ENCODE results near the genes PFKL, KRTAP10-6 and KRTAP10-9.

GRCh38 chr21:43719929-43720303 is 987 bp downstream of the PDXK start:
- PRO-cap = no peak

DNA sequence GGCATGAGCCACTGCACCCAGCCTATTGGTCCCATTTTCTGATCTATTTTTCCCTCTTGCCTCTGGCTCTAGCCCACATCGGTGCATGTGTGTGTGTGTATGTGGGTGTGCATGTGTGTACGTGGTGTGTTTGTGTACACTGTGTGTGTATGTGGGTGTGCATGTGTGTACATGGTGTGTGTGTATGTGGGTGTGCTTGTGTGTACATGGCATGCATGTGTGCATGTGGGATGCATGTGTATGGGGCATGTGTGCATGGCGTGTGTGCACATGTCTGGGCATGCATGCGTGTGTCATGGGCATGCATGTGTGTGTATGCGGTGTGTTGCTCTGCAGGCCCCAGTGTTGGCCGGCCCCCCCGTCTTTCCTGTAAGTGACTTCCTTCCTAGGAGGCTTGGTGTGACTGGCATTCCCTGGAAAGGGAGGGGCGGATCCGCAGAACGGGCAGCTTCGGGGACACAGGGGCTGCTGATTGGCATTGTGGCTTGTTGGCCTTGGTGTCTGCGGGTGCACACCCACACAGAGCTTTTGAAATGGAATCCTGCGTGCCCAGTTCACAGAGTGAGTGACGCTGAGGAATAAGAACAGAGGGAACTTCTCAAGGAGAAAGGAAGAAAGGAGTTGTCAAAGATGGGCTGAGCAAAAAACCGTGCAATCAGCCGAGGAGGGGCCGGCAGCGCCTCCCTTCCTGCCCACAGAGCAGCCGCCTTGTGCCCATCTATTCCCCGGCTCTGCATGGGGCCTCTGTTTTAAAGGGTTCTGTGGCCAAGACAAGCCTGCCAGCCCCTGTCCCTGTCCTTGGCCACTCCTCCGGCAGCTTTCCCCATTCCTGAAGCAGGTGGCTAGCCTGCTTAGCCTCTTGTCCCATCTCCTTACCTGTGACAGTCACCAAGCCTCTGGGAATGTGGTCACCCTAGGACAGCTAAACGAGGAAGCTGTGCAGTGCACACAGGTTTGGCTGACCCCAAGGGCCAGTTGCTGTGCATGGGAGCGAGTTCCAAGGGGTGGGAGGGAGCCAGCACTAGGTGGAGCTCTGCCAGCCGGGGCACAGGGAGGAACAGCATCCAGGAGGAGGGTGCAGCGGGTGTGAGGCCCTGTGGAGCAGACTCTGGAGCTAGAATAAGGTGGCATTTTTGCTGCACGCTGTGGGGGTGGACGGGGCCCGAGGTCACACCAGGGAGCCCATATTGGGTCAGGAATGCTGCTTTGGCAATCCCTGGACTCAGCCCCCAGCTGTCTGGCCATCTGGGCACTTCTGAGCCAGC is 8.2 kb downstream of the PDXK start:
- PRO-cap = no peak

GRCh38 chr21:43756650-43757494 is 19.2 kb downstream of the CSTB start:
- PRO-cap = no peak

DNA sequence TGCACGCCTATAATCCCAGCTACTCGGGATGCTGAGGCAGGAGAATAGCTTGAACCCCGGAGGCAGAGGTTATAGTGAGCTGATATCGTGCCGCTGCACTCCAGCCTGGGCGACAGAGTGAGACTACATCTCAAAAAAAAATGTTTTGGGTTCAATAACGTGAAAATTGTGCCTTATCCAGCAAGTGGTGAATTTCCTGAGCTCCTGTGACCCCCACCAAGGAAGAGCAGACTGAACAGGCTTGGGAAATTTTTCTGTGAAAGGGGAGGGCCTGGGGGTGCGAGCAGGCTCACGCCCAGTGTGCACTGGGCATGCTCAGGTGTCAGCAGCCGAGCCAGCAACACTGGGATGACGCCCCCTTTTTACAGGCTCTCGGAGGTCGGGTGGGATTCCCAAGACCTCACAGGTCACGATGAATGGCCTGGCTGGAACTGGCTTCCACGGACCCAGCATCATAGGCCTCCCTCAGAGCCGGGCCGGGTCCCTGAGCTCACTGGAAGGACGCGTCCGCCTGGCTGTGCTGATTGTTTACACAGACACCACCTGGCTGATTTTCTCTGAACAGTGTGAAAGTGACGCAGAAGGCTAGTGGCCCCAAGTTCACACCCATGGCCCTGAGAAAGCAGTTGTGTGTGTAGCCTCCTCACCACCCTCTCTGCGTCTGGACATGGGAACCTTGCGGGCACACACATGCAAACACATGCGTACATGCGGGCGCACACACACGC is 9.3 kb downstream of the CSTB start:
- PRO-cap = no peak

DNA sequence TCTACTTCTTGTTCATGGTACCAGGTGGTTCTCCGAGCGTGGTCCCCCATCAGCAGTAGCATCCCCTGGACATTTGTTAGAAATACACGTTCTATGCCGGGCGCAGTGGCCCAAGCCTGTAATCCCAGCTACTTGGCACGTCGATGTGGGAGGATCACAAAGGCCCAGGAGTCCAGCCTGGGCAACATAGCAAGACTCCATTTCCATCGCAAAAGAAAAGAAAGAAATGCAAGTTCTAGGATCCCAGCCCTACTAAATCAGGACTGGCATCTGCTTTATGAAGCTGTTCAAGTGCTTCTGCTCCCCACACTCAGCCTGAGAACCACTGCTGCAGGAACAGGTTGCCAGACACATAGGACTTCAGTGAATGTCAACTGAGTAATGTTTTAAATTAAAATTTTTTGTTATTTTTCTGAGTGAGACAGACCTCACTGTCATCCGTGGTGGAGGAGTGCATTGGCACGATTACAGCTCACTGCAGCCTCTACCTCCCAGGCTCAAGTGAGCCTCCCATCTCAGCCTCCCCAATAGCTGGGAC is 880 bp downstream of the RRP1 start:
- PRO-cap = no peak

DNA sequence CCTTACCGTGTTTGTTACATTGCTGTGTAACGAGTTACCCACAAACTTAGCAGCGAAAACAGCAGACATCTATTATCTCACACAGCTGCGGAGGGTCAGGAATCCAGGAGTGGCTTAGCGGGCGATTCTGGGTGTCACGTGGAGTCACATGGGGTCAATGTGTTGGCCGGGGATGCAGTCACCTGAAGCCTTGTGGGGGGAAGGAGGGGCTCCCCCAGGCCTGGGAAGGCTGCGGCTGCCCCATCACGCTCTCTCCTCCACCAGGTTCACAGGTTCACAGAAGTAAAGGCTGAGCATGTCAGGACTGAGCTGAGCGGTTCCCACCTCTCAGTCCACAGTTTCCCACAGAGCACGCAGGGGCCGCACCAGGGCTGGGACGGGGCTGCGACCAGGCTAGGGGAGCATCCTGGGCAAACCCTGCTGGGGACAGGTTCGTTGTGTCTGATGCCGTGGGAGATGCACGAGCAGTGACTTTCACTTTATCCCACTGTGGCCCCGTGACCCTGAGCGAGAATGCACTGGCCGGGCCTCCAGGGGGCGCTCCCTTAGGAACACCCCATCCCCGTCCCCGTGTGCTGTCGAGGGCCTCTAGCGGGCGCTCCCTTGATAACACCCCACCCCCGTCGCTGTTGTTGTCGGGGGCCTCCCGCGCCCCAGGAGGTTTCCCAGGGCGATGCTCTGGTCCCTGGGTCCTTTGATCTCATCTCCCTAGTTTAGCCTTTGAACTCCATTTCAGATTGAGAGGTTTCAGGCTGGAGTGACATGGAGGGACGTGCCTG is 73.2 kb upstream of the TRAPPC10 start:
- PRO-cap = no peak

DNA sequence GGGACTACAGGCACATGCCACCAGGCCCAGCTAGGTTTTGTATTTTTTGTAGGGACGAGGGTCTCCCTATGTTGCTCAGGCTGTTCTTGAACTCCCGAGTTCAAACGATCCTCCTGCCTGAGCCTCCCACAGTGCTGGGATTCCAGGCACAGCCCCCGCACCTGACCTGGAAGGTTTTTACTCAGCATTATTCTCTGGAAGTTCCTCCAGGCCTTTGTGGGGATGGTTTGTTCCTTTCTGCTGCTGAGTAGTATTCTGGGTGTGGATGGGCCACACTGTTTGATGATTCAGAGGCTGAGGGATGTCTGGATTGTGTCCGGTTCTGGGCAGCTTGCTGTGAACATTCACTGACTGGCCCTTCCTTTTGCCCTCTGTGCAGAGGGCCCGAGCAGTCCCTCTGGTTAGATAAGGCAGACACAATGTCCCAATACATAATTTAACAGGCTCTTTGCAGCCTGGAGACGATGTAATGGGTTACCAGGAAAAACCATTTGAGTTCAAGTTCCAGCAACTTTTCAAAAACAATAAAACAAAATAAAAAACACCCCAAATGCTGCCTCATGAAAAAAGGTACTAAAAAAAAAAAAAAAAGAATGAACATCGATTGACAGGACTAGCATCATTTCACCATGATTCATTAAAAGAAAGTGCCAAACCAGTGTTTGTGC is 5.9 kb upstream of the TRAPPC10 start:
- PRO-cap = no peak

- PRO-cap = no peak
These were observed 22.6 kb downstream of the TRAPPC10 start for GRCh38 chr21:44034457-44035308.

GRCh38 chr21:44052251-44052975 is 40.3 kb downstream of the TRAPPC10 start:
- PRO-cap = no peak

DNA sequence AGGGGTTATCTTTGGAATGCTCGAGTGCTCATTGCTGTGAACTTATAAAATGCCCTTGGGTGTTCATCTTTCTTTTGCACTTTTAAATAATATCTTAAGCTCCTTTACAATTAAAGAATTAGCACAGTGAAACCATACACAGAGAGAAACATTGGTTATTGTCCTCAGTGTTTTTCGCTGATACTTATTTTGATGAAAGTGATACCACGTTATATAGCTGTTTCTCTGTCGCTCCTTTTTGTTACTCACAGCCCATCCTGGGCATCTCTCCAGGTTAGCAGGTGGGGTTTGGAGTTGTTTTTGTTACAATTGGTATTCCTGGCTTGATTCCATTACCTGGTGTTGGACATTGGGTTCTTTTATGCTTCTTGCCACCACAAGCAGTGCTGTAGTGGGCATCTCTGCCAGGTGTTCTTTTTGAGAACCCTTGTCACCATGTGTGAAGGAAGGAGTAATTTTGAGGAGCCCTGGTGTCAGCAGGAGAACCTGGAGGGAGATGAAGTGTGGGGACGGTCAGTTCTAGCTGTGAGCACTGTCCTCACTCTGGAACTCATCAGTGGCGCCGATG is 47.5 kb downstream of the TRAPPC10 start:
- PRO-cap = no peak

GRCh38 chr21:44087123-44088317 is 19.7 kb upstream of the PWP2 start:
- PRO-cap = no peak

- PRO-cap = no peak
These were observed 20.3 kb downstream of the GATD3 start for GRCh38 chr21:44153815-44154197.

GRCh38 chr21:44299402-44300280 is at the start of gene PFKL:
Gene PFKL (plus strand): TSS chr21:44300053.
- PRO-cap = bidirectional peak, plus-strand start at chr21:44299728, minus-strand start at chr21:44299644; bidirectional peak, plus-strand start at chr21:44300053, minus-strand start at chr21:44299971

- PRO-cap = bidirectional peak, plus-strand start at chr21:44300491, minus-strand start at chr21:44300372; bidirectional peak, plus-strand start at chr21:44300708, minus-strand start at chr21:44300552
These were observed 673 bp downstream of the PFKL start for GRCh38 chr21:44300281-44301170.

GRCh38 chr21:44423421-44423743 is 31.9 kb upstream of the LRRC3 start:
- PRO-cap = no peak

- PRO-cap = no peak
These were observed 5.8 kb downstream of the LRRC3 start for GRCh38 chr21:44460856-44461821.

DNA sequence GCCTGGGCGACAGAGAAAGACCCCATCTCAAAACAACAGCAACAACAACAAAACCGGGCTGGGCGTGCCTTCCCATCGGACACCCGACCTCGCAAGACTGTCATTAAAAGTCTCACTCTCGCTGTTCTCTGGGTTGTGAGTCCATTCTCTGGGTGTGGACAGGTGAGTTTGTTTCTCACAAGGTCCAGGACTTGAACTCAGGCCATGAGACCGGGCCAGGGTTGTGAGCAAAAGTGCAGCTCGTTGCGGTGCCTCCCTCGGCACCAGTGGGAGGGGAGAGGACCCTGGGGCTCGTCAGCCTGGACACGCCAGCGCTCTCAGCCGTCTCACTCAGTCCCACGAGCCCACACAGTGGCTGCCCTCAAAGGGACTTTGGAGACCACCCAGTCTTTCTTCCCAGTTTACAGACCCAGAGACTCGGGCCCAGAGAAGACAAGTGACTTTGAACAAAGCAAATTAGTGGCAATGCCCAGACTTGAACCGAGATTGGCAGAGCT is 28.0 kb downstream of the LRRC3 start:
- PRO-cap = no peak

- PRO-cap = no peak
These were observed 29.1 kb downstream of the LRRC3 start for GRCh38 chr21:44484489-44484823.

DNA sequence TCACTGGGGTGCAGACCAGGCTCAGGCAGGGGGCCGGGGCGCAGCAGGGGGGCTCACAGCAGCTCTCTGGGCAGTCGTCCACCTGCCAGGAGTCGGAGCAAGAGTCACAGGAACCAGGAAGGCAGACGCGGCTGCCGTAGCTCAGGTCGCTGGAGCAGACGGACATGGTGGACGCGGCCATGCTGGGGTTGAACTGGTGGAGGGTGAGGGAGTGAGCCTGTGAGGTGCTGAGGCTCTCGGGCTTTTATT is at the start of gene KRTAP10-6:
KRTAP10-6 (minus strand) TSS at position 202 of the 249 bp plus-strand sequence.
- PRO-cap = no peak

DNA sequence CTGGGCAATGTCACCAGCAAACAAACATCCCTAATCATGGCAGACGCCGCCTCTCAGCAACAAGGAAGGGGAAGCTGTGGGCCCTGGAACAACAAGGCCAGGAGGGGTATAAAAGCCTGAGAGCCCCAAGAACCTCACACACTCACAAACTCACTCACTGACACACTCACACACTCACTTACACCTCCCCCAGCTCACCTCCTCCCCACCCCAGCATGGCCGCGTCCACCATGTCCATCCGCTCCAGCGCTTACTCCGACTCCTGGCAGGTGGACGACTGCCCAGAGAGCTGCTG is at the start of gene KRTAP10-9:
KRTAP10-9 (plus strand) TSS at position 137 of the 295 bp plus-strand sequence.
- PRO-cap = no peak